GM12878 (cell line): ENCODE measurements around the genes ZC3H8 and CKAP2L.

DNA sequence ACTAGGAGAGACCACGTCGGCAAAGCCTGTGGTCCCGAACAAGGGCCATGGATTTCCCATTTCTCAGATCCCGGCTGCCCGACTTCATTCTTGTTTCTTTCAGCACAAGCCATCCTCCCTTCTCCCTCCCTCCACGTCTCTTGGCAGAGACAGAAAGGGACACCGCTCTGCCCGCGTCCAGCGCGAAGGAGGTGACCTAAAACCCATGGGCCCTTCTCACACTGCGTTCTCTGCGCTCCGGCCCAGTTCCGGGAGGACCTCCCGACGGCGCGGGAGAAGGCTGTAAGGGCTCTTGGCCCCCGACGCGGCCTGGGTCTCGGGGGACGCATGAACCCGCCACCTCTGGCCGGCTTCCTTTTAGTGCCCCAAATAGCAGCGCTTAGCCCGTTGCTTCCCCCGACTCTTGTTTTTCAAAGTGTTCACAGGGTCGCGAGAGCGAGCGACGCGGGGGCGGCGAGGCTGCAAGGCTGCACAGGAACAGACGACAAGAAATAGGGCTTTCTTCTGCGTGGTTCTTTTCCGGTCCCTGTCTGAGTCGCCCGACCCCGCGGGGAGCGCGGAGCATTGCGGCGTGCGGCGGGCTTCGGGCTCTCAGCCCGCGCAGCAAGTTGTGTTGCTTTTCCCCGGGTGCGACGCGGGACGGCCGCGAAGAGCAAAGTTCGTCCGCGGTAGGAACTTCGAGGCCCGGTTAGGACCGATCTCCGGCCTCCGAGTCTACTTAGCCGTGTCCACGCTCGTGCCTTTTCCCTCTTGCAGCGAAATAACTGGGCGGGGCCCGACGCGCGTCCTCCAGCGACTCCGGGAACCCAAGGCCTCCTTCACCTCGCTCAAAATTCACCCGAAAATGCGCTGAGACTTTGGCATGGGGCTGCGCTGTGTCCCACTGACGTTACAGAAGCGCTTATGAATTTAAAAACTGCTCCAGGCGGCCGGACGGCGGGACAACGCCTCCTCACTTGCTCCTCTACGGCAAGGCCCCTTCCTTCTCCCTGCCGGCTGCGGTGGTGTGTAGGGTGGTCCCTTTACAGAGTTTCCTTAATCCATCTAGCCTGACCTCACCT, 1.8 kb upstream of the BCL2L11 start:
- RAMPAGE, long total RNA = no peak
- RRBS, 2 experiments = 4% methylated on average over 18 to 46 of the region's 93 CpGs
CAGE:
- cytosol, long polyA minus RNA = no peak
- cytosol, long polyA plus RNA = no peak
- long polyA plus RNA = no peak
- nucleolus, long total RNA = no peak
- nucleus, long polyA plus RNA = no peak
- nucleus, long total RNA = no peak

GRCh38 chr2:111135730-111136343, 15.1 kb downstream of the BCL2L11 start:
- RAMPAGE, long total RNA = no peak
- RRBS, 2 experiments = no CpG with 5 or more reads among the region's 11 CpGs
CAGE:
- cytosol, long polyA minus RNA = no peak
- cytosol, long polyA plus RNA = no peak
- long polyA plus RNA = no peak
- nucleolus, long total RNA = no peak
- nucleus, long polyA plus RNA = no peak
- nucleus, long total RNA = no peak

DNA sequence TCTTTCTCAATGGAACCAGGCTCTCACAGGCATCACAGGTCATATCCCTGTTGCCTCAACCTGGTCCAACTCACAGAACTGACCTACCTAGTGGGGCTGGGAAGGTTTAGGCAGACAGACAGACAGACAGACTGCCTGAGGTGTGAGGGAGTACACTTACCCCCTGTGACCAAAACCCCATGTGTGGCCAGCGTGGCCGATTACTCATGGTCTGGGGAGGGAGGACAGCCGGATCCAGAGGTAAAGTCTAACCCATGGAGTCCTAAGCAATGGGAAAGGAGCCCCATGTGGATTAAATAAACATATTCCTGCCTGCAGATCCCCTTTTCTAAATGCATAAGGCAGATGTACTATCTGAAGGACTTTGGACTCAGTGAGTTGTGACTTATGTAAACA, 58.2 kb downstream of the BCL2L11 start:
- RAMPAGE, long total RNA = no peak
- RRBS, 2 experiments = no CpG with 5 or more reads among the region's 3 CpGs
CAGE:
- cytosol, long polyA minus RNA = no peak
- cytosol, long polyA plus RNA = no peak
- long polyA plus RNA = no peak
- nucleolus, long total RNA = no peak
- nucleus, long polyA plus RNA = no peak
- nucleus, long total RNA = no peak

GRCh38 chr2:111276973-111277309, 156.2 kb downstream of the BCL2L11 start:
- RAMPAGE, long total RNA = no peak
- RRBS, 2 experiments = no CpG with 5 or more reads among the region's 9 CpGs
CAGE:
- cytosol, long polyA minus RNA = no peak
- cytosol, long polyA plus RNA = no peak
- long polyA plus RNA = no peak
- nucleolus, long total RNA = no peak
- nucleus, long polyA plus RNA = no peak
- nucleus, long total RNA = no peak

- RAMPAGE, long total RNA = no peak
- RRBS, 2 experiments = no CpG with 5 or more reads among the region's 4 CpGs
CAGE:
- cytosol, long polyA minus RNA = no peak
- cytosol, long polyA plus RNA = no peak
- long polyA plus RNA = no peak
- nucleolus, long total RNA = no peak
- nucleus, long polyA plus RNA = no peak
- nucleus, long total RNA = no peak
Measured at GRCh38 chr2:111630754-111631036, 253.3 kb downstream of the ANAPC1 start.

DNA sequence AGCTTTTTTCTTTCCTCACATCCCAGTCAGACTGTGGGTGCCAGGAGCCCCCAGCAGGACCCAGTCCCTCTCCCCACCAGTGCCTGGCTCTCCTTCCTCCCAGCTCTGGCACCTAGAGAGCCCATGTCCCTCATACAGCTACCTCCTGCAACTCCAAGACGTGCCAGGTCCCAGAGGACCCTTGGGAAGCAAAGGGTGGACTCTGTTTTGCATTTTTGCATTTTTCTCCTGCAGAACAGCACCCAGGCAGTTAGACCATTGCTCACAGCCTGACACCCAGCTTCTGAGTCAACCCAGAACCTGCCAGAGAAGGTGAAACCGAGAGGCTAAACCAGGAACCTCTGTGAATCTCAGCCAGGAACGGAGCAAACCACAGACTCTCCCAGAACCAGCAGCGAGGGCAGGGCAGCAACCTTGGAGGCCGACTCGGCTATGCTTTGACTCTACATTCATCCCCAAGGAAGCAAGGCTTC, 221.0 kb downstream of the ANAPC1 start:
- RAMPAGE, long total RNA = no peak
- RRBS, 2 experiments = no CpG with 5 or more reads among the region's 6 CpGs
CAGE:
- cytosol, long polyA minus RNA = no peak
- cytosol, long polyA plus RNA = no peak
- long polyA plus RNA = no peak
- nucleolus, long total RNA = no peak
- nucleus, long polyA plus RNA = no peak
- nucleus, long total RNA = no peak

GRCh38 chr2:111906435-111906960, 8.1 kb downstream of the MERTK start:
- RAMPAGE, long total RNA = no peak
- RRBS, 2 experiments = no CpG with 5 or more reads among the region's 3 CpGs
CAGE:
- cytosol, long polyA minus RNA = no peak
- cytosol, long polyA plus RNA = no peak
- long polyA plus RNA = no peak
- nucleolus, long total RNA = no peak
- nucleus, long polyA plus RNA = no peak
- nucleus, long total RNA = no peak

GRCh38 chr2:112006292-112006611, 48.8 kb upstream of the TMEM87B start:
- RAMPAGE, long total RNA = no peak
CAGE:
- cytosol, long polyA minus RNA = no peak
- cytosol, long polyA plus RNA = no peak
- long polyA plus RNA = no peak
- nucleolus, long total RNA = no peak
- nucleus, long polyA plus RNA = no peak
- nucleus, long total RNA = no peak

DNA sequence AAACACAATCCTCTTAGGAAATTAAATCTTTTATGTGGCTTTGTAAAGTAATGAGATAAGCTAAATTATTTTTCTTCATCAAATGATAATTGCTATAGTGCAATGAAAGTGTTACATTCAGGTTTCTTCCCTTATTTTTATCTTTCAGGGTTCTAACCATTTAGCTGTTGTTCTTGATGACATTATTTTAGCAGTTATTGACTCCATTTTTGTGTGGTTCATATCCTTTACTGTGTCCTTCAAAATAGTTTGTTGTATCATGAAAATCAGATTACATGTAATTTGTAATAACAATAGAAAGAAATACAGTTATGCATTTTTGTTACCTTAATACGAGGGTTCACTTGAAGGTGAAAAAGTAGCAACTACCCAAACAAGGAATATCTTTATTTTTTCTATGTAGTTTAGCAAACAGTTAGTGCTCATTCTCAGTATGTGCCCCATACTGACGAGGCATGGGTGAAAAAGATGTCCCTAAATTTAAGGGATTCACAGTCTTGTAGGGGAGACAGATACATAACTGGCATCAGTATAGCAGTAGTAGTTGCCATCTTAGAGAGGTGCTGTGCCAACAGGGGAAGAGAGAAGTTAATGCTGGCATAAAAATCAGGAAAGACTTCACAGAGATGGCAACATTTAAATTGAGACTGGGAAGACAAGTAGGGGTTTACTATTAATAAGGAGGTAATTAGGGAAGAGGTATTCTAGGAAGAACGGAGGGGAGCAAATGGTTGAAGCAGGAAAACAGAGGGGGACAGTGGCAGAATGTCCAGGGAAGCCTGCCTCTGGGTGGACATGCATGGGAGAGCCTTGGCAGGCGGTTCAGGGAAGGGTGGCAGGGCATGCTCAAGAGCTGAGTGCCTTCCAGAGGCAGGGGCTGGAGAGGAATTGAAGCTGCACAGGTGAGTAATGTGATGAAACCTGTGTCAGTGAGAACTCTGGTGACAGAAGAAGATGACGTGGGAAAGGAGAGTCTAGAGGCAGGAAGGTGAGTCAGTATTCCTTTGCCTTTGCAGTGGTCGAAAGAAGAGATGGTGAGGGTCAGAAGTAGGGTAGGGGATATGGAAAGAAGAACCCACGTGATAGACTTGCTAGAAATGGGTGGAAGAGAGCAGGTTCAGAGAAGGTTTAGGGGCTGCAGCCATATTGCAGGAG, 36.9 kb downstream of the TMEM87B start:
- RAMPAGE, long total RNA = no peak
- RRBS, 2 experiments = no CpG with 5 or more reads among the region's 7 CpGs
CAGE:
- cytosol, long polyA minus RNA = no peak
- cytosol, long polyA plus RNA = no peak
- long polyA plus RNA = no peak
- nucleolus, long total RNA = no peak
- nucleus, long polyA plus RNA = no peak
- nucleus, long total RNA = no peak

DNA sequence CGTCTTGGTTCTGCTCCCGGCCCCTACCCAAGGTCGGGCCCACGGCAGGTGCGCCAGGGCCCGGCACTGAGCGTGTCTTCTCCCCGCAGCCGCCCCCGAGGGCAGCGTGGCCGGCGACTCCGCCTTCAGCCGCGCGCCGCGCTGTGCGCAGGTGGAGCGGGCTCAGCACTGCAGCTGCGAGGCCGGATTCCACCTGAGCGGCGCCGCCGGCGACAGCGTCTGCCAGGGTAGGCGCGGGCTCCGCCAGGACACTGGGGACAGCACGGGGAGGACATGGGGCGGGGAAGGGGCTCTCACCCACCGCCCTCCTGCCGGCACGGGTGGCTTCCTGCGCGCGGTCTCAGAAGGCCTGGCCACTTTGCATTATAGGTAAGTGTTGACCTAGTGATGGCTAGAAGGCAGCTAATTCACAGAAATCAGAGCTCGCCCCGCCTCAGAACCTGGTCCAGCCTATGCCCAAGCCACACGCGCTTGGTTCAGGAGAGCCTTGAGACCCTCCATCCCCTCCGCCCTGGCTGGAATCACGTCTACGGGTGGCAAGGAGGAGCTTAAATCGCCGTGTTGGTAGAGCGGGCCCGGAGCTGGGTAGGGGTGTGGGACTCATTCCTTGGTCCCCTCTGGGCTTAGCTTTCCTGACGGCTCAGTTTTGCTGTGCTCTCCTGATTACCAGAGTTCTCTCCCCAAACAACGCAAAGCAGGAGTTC, 43.6 kb downstream of the FBLN7 start:
- RAMPAGE, long total RNA = no peak
- RRBS, 2 experiments = 13 to 42% methylated on average over 21 to 30 of the region's 53 CpGs
CAGE:
- cytosol, long polyA minus RNA = no peak
- cytosol, long polyA plus RNA = no peak
- long polyA plus RNA = no peak
- nucleolus, long total RNA = no peak
- nucleus, long polyA plus RNA = no peak
- nucleus, long total RNA = no peak

- RAMPAGE, long total RNA = start-site peak on the minus strand at chr2:112255019-112255039, 131 and 69 reads in 2 replicates
- RRBS, 2 experiments = 2 to 3% methylated on average over 27 to 40 of the region's 70 CpGs
CAGE:
- cytosol, long polyA minus RNA = no peak
- cytosol, long polyA plus RNA = no peak
- long polyA plus RNA = start-site peak on the minus strand at chr2:112255021-112255064, 136 and 112 reads in 2 replicates
- nucleolus, long total RNA = start-site peak on the minus strand at chr2:112255011-112255042, 72 reads
- nucleus, long polyA plus RNA = start-site peak on the minus strand at chr2:112255034-112255077, 125 and 228 reads in 2 replicates
- nucleus, long total RNA = no peak
Measured at GRCh38 chr2:112254216-112255281, at the start of gene ZC3H8. TSS of gene ZC3H8 (minus strand) at chr2:112255042.

GRCh38 chr2:112304552-112305030, 29.2 kb downstream of the ZC3H6 start:
- RAMPAGE, long total RNA = no peak
- RRBS, 2 experiments = no CpG with 5 or more reads among the region's 2 CpGs
CAGE:
- cytosol, long polyA minus RNA = no peak
- cytosol, long polyA plus RNA = no peak
- long polyA plus RNA = no peak
- nucleolus, long total RNA = no peak
- nucleus, long polyA plus RNA = no peak
- nucleus, long total RNA = no peak

DNA sequence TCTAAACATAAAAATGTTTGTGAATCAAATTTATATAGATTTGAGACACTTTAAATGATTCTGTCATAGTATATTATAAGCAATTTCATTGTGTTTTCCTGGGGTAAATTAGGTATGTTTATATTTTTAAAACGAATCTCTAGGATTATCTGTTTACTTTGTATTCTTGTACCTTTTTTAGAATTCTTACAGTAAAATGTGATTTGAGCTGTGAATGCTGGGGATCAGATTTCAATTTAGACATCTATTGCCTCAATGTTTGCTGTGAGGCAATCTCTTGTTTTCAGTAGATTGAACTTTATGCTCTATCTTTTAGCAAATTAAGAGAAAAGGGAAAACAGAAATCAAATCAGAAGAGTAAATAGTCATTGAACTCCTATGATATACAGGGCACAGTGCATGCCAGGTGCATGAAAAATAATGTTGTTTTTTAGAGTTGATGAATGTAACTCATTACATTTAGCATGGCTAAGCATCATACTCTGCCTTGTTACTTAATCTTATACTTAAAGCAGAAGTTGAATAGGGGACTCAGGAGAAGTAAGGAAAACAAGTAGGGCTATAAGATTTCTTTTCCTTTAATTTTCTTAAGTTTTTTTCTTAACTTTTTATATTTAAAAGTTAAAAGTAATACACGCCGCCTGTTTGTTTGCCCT, 39.5 kb downstream of the ZC3H6 start:
- RAMPAGE, long total RNA = no peak
- RRBS, 2 experiments = no CpG with 5 or more reads among the region's 3 CpGs
CAGE:
- cytosol, long polyA minus RNA = no peak
- cytosol, long polyA plus RNA = no peak
- long polyA plus RNA = no peak
- nucleolus, long total RNA = no peak
- nucleus, long polyA plus RNA = no peak
- nucleus, long total RNA = no peak

DNA sequence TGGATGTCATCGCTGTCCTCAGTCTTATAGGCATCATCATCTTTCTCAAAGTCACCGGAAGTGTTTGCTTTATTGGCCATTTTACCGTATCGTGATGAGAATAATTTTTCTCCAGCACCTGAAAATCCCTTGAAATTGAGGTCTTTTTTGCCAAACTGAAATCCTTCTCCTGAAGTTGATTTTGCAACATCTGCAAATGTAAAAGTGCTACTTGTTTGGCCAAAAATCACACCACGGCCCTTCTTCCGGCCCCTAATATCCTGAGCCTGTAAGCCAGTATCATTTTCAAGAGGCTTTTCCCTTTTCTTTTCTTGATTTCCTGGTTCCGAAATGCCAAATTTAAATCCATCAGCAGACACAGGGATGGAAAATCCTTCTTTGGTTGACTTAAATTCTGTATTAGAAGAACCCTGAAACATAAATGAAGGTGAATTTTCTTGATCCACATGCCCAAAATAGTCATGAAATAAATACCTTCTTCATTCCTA, 43.6 kb downstream of the RGPD8 start:
- RAMPAGE, long total RNA = no peak
- RRBS, 2 experiments = no CpG with 5 or more reads among the region's 7 CpGs
CAGE:
- cytosol, long polyA minus RNA = no peak
- cytosol, long polyA plus RNA = no peak
- long polyA plus RNA = no peak
- nucleolus, long total RNA = no peak
- nucleus, long polyA plus RNA = no peak
- nucleus, long total RNA = no peak

GRCh38 chr2:112606705-112606970, 22.2 kb downstream of the CHCHD5 start:
- RAMPAGE, long total RNA = no peak
- RRBS, 2 experiments = no CpG with 5 or more reads among the region's 2 CpGs
CAGE:
- cytosol, long polyA minus RNA = no peak
- cytosol, long polyA plus RNA = no peak
- long polyA plus RNA = no peak
- nucleolus, long total RNA = no peak
- nucleus, long polyA plus RNA = no peak
- nucleus, long total RNA = no peak

DNA sequence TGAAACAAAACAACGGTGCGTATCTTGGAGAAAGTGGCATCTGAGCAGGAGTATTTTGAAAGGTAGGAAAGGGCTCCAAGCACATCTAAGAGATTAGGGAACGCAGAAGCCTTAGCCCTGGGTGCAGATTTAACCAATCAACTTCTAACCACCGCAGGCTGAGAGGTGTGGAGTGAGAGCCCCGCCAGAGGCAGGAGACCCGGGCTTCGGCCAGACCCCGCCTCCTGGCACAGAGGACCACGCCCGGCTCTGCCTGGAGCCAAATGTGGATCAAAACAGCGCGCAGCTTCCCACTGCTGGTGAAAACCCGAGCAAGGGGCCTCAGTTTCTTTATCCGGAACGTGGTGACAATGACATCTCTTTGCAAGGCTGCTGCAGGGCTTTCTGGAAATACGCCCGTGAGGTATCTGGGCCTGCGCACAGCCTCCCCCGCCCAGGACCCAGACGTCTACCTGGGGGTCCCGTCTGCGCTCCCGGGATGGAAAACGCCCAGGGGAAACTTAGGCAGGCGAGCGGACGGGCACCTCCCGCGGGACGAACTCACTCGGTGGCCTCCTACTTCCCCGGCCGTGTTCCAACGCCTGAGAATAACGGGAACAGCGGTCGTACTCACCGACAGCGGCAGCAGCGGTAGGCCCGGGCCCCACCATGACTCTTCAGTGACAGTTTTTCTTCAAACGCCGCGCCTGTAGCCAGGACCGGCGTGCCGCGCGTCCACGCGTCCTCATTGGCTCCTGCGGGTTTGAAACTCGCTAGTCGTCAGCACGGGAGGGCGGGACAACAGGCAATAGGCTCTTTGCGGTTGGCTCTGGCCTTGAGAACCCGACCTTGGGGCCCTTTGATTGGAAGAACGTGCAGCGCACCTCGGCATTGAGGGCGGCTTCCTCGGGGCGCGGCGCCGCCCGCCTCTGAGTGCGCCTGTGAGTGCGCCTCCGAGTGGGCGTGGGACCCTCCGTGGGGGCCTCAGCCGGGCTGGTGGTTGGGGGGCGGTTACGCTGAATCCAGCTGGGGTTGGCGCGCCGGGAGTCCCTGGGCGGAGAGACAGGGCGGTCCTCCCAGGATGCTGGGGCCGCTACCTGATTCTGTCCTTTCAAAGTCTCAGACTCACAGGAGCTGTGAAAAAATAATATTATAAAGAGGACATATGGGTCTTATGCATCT, at the start of gene CKAP2L:
Gene CKAP2L (minus strand): TSS at position 661 of the 1,161 bp plus-strand sequence.
- RAMPAGE, long total RNA = start-site peak on the minus strand centred at position 699 of the sequence, 89 bp wide, 1,308 and 1,961 reads in 2 replicates
- RRBS, 2 experiments = under 1 to 2% methylated on average over 31 of the region's 82 CpGs
CAGE:
- cytosol, long polyA minus RNA = start-site peak on the minus strand centred at position 671 of the sequence, 35 bp wide, 1,625 reads
- cytosol, long polyA plus RNA = start-site peak on the minus strand centred at position 683 of the sequence, 45 bp wide, 452 and 432 reads in 2 replicates
- long polyA plus RNA = no peak
- nucleolus, long total RNA = start-site peak on the minus strand centred at position 698 of the sequence, 76 bp wide, 121 reads
- nucleus, long polyA plus RNA = start-site peak on the minus strand centred at position 668 of the sequence, 17 bp wide, 143 and 366 reads in 2 replicates
- nucleus, long total RNA = no peak

DNA sequence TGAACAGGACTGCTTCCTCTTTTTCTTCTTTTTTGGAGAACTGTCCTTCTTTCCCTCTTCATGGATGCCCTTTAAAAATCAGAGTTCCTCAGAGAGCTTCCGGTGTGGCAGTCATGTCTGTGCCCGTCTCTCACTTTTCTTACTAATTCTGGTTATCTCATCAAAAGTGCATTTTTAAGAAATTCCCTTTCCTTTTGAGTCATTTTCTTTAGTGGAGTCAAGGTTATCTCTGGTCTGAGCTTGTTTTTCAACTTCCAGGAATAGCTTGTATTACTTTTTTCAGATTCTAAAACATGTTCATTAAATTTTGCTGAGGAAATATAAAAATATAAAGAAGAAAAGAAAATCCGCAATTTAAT, 9.3 kb upstream of the IL1A start:
- RAMPAGE, long total RNA = no peak
- RRBS, 2 experiments = no CpG with 5 or more reads among the region's 3 CpGs
CAGE:
- cytosol, long polyA minus RNA = no peak
- cytosol, long polyA plus RNA = no peak
- long polyA plus RNA = no peak
- nucleolus, long total RNA = no peak
- nucleus, long polyA plus RNA = no peak
- nucleus, long total RNA = no peak

- RAMPAGE, long total RNA = no peak
- RRBS, 2 experiments = no CpG with 5 or more reads among the region's 2 CpGs
CAGE:
- cytosol, long polyA minus RNA = no peak
- cytosol, long polyA plus RNA = no peak
- long polyA plus RNA = no peak
- nucleolus, long total RNA = no peak
- nucleus, long polyA plus RNA = no peak
- nucleus, long total RNA = no peak
Measured at GRCh38 chr2:112814225-112814603, 22.4 kb downstream of the IL1B start.

- RAMPAGE, long total RNA = no peak
- RRBS, 2 experiments = no CpG with 5 or more reads among the region's 1 CpG
CAGE:
- cytosol, long polyA minus RNA = no peak
- cytosol, long polyA plus RNA = no peak
- long polyA plus RNA = no peak
- nucleolus, long total RNA = no peak
- nucleus, long polyA plus RNA = no peak
- nucleus, long total RNA = no peak
Measured at GRCh38 chr2:112863995-112864503, 27.5 kb upstream of the IL1B start.

GRCh38 chr2:113010237-113010600, 5.0 kb downstream of the IL36A start:
- RAMPAGE, long total RNA = no peak
- RRBS, 2 experiments = no CpG with 5 or more reads among the region's 3 CpGs
CAGE:
- cytosol, long polyA minus RNA = no peak
- cytosol, long polyA plus RNA = no peak
- long polyA plus RNA = no peak
- nucleolus, long total RNA = no peak
- nucleus, long polyA plus RNA = no peak
- nucleus, long total RNA = no peak